Foreskin keratinocyte (primary cell): ENCODE measurements around the gene GAS1.

DNA sequence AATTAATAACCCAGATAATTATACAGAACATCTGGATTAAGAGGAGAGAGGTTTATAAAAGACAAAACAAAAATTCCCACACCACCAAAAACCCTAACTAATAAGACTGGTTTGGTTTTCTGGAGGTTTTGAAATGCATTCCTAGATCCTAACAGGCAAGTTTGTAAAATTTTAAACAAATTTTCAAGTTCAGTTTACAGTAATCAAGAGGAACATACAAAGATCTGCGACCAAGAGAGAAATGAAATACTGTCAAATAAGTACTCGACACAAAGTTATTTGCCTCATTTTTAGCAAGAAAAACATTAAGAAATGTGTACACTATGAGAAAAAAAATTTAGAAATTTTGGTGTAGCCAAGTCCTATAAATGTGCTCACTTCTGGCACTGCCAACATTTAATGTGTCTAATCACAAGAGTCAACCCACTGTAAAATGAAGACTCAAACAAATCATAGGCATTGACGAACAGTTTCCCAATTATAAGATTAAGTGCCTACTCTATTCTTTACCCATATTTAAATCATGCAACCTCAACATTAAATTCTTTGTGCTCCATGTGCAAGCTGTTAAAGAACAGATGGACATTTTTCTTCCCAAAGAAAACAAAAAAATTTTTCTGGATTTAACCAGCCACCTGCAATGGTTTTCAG lies 3.9 kb downstream of the HNRNPK start:
- RAMPAGE, total RNA = no peak

DNA sequence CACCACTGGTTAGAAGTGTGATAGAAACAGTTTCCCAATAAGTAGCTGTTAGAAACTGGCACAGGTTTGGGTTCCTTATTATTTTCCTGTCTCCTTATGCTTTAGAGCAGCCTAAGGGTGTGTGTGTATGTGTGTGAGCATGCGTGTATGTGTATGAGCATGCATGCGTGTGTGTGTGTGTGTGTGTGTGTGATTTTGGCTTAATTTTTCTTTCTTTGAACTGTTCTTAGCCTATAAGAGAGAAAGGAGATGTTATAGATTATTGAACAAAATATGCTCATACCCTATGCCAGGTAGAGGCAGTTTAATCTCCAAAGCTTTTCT lies 160.8 kb downstream of the NTRK2 start:
- RAMPAGE, total RNA = no peak

- RAMPAGE, total RNA = no peak
Measured at GRCh38 chr9:85040536-85041302, 371.2 kb downstream of the NTRK2 start.

DNA sequence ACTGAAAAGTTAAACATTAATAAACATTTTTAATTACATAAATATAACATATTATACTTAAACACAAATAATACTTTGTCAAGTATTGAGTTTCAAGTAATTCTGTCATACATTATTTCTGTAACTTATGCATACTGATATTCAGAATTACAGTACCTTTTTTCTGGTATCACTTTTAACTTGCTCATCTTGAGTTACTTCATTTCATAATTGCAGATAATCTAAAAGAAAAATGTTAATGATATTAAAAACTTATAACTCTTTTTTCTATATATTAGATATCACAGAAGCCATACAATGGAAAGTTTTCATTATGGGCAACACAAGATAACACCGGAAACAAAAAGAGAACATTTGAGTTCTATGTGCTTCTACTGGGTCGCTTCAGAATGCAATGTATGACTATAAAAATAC lies 29.4 kb downstream of the AGTPBP1 start:
- RAMPAGE, total RNA = no peak

GRCh38 chr9:86027767-86028364 lies 71.5 kb downstream of the GOLM1 start:
- RAMPAGE, total RNA = no peak

GRCh38 chr9:86097347-86097815 lies 2.0 kb downstream of the GOLM1 start:
- RAMPAGE, total RNA = no peak

DNA sequence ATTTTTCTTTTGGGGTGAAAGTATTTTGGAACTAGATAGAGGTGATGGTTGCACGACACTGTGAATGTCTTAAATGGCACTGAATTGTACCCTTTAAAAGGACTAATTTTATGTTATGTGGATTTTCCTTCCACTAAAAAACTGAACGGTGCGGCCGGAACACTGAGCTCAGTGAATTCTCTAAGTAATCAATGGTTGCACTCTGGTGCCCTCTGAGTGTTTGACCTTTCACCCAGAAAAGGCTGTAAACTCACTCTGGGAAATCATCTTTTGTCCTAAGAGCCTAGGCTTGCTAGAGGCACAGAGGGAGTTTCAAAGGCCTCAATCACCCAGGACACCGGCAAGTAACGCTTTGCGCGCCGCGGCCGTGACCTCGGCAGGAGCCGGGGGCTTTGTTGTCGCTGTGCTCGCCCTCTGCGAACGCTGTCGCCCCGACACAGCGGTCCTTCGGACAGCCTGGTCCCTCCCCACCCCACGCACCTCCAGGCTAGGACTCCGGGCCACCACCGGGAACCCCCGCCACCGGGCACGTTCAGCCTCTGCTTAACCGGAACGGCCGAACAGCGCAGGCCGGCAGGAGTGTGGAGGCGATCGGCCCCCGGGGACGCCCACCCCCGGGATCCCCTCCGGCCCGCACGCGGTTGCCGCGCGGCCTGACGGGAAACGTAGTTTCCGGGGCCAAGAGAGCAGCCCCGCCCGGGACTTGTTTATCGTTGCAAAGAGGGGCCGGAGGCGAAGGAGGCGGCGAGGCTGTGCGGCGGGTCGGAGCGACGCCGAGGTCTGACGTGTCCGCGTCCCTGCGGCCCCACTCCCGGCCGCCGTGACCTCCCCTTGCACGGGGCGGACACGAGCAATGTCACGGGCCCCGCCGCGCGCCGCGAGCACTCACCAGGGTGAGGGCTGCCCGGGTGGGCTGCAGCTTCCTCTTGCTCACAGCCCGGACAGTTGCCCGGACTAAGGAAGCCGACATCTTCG lies 562 bp downstream of the ISCA1 start:
- RAMPAGE, total RNA = no peak

- RAMPAGE, total RNA = no peak
Measured at GRCh38 chr9:86300988-86301809, 18.9 kb upstream of the ISCA1 start.

DNA sequence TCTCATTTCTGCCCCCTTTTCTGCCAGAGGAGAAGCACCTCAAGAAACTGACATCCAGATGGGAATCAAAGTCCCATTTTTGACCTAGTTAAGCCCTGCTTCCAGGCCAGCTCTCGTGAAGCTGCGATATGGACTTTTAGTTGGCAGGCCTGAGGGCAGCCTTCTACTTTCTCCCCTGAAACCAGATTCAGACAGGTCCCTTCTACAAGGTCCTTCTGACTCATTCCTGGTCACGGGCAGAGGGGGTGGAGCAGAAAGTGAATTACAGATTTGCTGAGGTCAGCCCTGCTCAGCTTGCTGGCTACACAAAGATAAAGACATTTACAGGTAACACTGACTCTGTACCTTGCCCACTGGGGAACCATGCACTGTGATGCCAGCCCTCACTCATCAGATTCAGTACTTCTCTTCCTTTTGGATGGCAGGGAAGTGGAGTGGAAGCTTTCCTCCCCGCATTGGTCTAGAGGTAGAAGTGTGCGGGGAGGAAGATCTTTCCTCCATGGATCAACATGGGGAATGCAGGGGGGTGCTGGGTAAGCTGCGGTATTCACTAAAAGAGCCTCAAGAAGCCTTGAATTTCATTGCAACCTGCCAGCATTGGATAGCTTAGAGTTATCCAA lies 52.9 kb upstream of the TUT7 start:
- RAMPAGE, total RNA = no peak

DNA sequence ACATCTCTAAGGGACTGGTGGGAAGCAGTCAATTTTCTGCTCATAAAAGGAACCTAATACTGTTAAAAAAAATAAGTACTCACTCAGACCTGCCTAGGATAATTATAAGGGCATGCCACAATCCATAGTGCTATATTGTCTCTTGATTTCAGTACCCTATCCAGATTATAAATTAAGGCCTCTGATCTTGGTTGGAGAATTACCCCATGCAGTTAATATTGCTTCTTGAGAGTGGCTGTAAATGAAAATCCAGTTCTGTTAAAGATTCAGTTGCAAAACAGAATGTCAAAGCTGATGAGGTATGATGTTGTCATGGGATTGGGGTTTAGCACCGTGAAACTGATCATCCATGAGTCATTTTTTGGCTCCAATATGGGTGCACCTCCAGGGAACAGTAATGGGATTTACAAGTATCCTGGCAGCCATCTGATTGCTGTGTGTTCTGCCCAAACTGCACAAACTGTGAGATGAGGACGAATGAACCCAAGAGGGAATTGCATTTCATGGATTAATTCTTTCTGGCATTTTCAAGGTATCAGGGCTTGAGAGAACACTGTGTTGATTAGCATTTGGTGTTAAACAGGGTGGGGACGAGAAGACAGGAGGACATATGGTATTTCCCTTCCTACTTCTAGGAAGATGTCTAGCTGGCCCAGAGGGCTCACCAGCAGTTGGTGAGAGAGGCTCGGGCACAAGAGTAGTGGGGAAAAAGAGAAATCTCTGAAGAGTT lies 214.8 kb downstream of the GAS1 start:
- RAMPAGE, total RNA = no peak

- RAMPAGE, total RNA = no peak
Measured at GRCh38 chr9:86795759-86796578, 151.3 kb downstream of the GAS1 start.

- RAMPAGE, total RNA = no peak
Measured at GRCh38 chr9:86946721-86947574, at the start of gene GAS1. GAS1 (minus strand) TSS chr9:86947506.

- RAMPAGE, total RNA = no peak
Measured at GRCh38 chr9:86948292-86949119, 1.2 kb upstream of the GAS1 start.

GRCh38 chr9:87041771-87042704 lies 94.7 kb upstream of the GAS1 start:
- RAMPAGE, total RNA = no peak

- RAMPAGE, total RNA = no peak
Measured at GRCh38 chr9:87464055-87464349, 33.7 kb upstream of the DAPK1 start.

GRCh38 chr9:87643079-87643681 lies 82.7 kb upstream of the CTSL start:
- RAMPAGE, total RNA = no peak

DNA sequence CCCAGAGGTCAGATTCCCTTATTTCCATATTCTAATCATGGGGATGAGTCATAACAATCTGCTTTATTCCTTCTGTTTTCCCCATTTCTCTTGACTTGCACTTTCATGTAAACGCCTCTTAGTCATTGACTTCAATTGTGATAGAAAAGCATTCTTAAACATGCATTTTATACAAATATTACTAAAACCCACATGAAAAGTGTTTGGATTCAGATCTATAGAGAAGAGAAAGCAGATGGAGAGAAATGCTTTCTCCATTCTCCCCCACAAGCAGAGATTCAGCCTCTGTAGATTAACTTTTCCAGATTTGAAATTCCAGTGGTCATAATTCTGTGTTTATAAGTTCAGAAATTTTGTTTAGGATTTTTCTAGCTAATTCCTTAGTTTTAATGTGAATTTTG lies 81.1 kb upstream of the CTSL start:
- RAMPAGE, total RNA = no peak

DNA sequence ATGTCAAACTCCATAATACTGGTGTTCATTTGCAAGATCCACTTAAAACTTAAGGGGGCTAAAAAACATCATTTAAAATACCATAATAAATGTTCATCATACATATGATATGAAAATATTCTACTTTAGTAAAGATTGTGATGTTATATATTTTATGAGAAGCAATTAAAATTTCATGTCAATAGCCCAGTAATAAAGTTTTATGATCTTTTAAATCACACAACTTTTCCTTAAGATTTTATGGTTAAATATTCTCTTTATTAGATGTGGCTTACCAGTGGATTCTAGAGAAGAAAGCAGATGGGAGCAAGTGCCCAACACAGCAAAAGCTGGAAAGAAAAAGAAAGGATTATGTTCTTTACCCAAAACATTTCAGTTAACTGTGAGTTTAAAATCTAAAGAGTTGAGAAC lies 22.3 kb upstream of the ENSG00000283205 start:
- RAMPAGE, total RNA = no peak

DNA sequence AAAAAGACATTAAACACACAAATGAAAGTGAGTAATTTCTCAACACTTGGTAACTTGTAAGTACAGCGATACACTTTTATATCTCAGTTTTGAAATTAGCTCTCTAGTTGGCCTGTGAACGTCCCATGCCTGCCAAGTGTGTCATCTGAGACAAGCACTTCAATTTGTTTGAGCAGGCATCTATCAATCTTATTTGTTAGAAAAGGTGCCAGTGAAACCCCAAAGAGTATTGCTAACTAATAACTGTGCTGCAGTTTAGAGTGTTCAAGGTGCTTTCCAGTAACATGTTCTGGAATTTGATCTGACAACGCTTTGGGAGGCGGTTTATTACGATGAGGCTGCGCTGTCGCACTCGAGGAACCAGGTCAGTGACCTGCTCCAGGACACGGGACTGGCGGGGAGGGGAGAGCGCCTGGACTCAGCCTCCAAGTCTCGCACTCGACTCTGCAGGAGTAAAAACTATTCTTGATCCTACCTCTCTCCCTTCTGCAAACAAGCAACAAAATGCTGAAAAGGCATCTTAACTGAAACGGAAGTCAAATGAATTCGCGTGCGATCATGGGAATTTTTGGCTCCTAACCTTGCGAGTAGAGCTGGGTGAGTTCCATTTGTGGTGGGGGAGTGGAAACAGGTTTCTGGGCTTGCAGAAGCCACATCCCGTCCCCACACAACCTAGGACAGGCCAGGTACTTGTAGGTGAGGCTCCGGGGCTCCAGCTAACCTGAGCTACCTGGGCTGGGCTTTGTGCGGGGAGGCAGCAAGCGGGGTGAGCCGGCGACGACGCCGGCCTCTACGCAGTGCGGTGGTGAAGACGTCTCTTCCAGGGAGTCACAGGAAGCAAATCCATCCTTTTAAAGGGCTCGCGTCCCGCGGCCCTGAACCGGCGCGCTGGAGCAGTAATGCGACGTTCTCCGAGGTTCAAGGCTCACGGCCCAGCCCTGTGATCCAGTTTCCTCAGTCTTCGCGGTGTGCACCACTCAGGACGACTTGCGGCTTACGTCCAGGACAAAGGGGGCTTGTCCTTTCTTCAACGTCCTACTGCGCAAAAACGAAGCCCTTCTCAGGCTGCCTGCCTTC lies 826 bp upstream of the SPIN1 start:
- RAMPAGE, total RNA = no peak

DNA sequence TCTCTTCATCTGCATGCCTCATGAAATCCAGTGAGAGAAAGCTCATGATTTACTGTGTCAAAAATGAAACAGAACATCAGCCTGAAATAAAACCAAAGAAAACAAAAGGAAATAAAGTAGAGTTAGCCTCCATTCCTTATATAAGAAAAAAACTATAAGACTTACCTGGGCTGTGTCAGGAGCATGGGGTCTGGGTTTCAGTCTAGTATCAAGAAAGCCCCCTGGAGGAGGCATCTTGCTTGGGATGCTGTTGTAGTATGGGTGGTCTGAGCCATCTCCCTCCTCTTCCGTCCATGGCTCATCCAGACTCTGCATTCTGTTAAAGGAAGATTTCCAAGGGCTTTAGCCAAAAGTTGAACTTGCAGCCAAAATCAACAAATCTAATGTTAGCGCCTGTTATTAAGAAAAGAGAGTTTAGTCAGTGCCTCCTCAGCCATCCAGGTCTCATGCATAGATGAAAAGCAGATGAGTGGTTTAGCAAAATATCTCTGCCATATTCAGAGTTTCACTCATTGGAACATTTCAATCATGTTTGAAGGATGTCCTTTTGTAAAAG lies 55.5 kb downstream of the S1PR3 start:
- RAMPAGE, total RNA = no peak